Kidney (tissue), 2 donors: ENCODE results near the gene ABI1.

DNA sequence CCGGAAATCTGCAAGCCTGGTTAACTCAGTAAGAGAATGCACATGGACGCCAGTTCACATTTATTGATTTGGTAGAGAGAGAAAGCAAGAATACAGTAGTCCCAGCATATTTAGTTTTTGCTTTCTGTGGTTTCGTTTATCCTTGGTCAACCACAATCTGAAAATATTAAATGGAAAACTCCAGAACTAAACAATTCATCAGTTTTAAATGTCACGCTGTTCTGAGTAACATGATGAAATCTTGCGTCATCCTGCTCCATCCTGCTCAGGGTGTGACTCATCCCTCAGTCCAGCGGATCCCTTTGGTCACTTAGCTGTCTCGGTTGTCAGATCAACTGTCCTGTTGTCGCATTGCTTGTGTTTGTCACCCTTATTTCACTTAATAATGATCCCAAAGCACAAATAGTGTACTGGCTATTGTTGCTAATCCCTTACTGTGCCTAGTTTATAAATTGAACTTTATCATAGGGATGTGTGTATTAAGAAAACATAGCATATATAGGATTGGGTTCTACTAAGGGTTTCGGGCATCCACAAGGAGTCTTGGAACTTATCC, 73.5 kb downstream of the OTUD1 start:
- PRO-cap = no peak
- RRBS = no CpG with 5 or more reads among the region's 9 CpGs

- PRO-cap = no peak
- RRBS = no CpG with 5 or more reads among the region's 22 CpGs
These were observed 30.0 kb downstream of the KIAA1217 start for GRCh38 chr10:24238486-24239699.

GRCh38 chr10:24463528-24464083, 254.7 kb downstream of the KIAA1217 start:
- PRO-cap = no peak
- RRBS = no CpG with 5 or more reads among the region's 4 CpGs

DNA sequence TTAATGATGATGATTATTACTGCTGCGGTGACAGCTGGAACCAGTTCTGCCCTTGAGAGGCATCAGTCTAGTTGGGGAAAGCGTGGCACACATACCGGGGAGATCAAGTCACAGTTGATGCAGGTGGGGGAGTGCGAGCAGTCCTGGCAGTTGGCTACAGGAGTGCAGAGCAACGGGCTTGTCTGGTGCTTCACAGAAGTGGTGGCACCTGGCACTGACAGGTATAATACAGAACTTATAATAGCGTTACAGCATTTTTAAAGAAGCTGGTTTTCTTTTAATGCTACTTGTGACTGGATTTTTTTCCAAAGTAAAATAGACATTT, 172.9 kb downstream of the ARHGAP21 start:
- PRO-cap = no peak
- RRBS = no CpG with 5 or more reads among the region's 6 CpGs

- PRO-cap = no peak
- RRBS = no CpG with 5 or more reads among the region's 5 CpGs
These were observed 137.8 kb downstream of the ARHGAP21 start for GRCh38 chr10:24585773-24586397.

DNA sequence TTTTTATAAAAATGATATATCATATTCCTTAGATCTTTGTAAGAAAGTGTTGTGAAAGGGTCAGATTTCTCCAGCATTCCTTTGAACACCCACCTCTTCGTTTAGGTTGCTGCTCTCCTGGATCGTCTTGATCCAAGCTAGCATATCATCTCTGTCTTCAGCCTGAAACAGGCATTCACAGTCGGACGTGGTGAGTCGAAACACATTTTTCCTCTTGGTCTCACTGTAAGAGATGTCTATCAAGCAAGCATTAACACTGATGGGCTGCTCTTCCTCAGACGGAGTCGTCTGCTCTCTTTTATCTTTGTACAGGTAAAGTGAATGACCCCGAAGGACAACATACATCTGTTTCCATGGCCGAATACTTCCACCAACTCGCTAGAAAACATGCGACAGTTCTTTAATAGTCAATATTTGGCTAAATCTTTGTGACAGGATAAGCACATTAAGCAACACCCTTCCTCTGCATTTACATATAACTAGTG, 123.1 kb downstream of the ARHGAP21 start:
- PRO-cap = no peak
- RRBS = no CpG with 5 or more reads among the region's 11 CpGs

DNA sequence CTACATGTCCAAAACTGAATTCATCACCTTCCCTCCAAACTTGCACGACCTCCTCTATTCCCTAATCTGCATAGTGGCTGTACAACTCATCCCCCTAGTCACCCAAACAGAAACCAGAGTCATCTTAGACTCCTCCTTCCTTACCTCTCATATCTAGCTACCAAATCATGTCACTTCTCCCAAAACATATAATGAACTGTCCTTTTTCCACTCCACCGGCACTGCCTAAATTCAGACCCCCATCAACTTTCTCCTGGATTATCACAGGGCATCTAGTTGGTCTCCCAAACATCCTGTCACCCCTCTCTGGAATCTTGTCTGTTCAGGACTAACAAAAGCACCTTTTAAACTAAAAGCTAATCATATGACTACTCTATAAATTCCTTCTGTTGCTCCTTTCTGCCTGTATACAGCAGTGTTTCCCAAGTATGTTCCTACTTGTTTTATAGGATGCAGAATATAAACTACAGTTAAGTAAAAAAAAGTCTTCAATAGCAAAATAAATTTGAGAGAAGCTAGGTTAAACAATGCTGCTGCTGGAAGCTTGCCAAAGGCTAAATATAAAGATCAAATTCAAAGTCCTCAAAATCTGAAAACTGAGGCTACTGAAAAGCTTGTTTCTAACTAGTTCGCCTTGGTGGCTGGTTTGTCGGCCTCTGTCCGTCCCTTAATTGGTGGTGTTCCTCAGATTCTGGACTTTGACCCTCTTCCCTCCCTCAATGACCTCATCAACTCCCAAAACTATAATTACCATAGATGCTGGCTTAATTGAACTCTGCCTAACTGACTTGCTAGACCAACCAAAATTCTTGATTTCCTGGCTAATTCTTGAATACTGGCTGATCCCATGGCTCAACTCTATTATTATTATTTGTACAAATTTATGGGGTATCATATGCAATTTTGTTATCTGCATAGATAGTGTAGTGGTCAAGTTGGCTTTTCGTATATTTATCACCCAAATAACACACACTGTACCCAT, 15.8 kb downstream of the ARHGAP21 start:
- PRO-cap = no peak
- RRBS = no CpG with 5 or more reads among the region's 6 CpGs

DNA sequence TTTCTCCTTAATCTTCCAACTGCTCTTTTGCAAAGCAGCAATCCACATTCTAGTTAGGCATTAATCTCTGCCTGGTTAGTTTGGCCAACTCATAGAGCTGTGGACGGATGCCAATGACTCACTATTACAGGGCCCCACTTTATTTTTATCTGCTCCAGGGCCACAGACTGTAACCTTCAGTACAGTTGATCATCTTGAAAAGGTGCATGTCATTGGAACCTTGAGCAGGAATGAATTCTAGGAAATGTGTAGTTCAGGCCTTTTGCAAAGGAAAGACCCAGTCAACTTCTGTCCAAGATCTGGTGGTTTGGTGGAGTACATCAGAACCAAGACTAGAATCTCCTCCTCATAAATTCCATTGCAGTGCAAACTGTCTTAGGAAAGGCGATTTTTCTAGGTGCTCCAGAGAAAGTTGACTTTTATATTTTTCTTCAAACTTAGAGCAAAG, 50.2 kb downstream of the PRTFDC1 start:
- PRO-cap = no peak
- RRBS = no CpG with 5 or more reads among the region's 2 CpGs

DNA sequence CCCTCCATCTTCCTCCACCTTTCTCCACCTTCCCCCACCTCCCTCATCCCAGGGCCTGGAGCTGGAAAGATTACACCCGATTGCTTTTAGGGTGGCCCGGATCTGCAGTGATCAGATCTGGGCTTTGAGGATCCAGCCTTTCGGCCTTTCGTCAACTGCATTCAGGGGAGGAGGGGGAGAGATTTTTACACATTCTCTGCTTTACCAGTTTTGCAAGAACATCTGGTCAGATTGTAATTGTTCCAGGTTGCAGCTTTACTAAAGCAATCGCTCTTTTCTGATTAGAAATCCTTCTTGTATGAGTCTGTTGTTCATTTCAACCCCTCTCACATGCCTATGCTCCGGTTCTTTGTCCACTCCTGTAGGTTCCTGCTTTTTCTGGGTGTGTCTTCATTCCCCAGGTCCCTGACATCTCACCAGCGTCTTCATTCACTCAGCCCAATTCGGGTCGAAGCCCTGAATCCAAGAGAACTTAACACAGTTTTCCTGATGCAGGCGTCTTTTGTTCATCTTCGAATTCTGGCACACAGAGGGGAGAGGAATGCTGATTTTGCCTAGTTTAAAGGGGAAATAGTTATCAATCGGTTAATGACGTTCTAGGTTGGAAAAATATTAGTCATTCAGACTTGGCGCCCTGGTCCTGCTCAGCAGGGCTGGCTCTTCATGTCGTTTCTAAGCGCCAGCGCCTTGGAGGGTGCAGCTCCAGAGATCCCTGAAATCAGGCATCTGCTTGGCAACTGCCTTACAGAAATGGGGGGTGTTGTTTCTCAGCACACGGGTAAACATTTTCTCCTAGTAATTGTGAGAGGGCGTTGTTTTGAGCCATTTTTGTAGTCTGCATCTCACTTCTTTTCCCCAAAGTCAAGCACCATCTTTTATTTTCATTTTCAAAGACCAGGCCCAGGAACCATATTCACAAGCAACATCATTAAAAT, 1.1 kb upstream of the PRTFDC1 start:
- PRO-cap = unidirectional peak, minus-strand start at position 104 of the sequence
- RRBS = no CpG with 5 or more reads among the region's 19 CpGs

GRCh38 chr10:26249689-26250253, 33.2 kb downstream of the GAD2 start:
- PRO-cap = no peak
- RRBS = no CpG with 5 or more reads among the region's 8 CpGs

DNA sequence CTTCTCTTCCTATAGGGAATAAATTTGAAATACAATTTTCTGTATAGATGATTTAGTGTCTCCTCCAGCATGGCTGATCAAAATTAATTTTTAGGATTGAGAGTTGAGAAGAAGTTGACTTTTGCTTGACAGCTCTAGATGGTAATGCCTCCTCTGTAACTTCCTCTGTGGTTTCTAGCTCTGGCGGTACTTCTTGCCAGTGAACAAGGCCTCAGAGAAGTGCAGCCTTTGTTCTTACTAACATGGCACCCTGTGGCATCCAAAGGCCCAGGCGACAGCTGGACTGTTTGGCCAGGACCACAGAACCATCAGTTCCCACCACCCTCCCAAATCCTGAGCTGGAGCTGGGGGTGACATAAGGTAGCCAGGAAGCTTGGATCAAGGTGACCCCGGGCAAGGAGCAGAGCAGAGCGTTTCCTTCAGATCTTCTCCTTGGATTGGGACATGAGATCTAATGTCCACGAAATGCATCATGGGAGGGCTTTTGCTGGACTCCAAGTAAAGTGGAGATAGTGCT, 41.6 kb downstream of the APBB1IP start:
- PRO-cap = no peak
- RRBS = no CpG with 5 or more reads among the region's 5 CpGs

GRCh38 chr10:26480923-26481439, 42.8 kb downstream of the APBB1IP start:
- PRO-cap = no peak
- RRBS = no CpG with 5 or more reads among the region's 1 CpG

- PRO-cap = no peak
- RRBS = no CpG with 5 or more reads among the region's 7 CpGs
These were observed 48.1 kb downstream of the APBB1IP start for GRCh38 chr10:26486203-26486649.

- PRO-cap = no peak
- RRBS = no CpG with 5 or more reads among the region's 7 CpGs
These were observed 74.3 kb downstream of the APBB1IP start for GRCh38 chr10:26512403-26512836.

GRCh38 chr10:26696597-26697056, 874 bp upstream of the PDSS1 start:
- PRO-cap = no peak
- RRBS = 0% methylated on average over 1 of the region's 8 CpGs

DNA sequence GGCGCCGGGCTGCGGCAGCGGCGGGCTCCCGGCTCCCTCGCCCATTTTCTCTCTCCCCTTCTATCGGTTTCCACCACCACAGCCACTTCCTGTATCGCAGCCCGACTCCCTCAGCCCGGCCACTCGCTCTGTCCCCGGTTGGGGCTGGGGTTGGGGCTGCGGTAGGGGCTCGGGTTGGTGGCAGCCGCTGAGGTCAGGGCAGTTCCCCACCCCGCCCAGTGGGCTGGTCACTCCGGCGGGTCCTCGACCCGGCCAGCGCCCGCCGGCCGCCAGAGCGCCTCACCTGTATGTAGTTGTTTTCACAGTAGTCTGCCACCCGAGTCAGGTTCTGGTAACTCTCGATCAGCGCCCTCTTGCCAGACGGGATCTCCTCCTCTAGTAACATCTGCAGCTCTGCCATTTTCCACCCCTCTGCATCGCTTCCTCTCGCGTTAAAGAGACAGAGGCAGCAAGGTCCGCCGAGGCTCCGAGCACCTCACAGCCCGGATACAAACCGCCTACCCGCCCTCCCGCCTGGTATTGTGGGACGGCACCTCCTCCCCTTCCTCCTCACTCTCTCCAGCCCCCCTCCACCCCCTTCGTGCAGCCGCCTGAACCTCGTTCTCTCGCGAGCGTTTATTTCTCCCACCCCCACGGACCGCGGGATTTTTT, at the start of gene ABI1:
TSS of gene ABI1 (minus strand) at position 495 of the 651 bp plus-strand sequence.
- PRO-cap = bidirectional peak, plus-strand start at position 230 of the sequence, minus-strand start at position 146 of the sequence; unidirectional peak, minus-strand start at position 433 of the sequence
- RRBS = 2% methylated on average over 7 of the region's 50 CpGs

- PRO-cap = no peak
- RRBS = no CpG with 5 or more reads among the region's 18 CpGs
These were observed 83.6 kb upstream of the ABI1 start for GRCh38 chr10:26944223-26944864.

DNA sequence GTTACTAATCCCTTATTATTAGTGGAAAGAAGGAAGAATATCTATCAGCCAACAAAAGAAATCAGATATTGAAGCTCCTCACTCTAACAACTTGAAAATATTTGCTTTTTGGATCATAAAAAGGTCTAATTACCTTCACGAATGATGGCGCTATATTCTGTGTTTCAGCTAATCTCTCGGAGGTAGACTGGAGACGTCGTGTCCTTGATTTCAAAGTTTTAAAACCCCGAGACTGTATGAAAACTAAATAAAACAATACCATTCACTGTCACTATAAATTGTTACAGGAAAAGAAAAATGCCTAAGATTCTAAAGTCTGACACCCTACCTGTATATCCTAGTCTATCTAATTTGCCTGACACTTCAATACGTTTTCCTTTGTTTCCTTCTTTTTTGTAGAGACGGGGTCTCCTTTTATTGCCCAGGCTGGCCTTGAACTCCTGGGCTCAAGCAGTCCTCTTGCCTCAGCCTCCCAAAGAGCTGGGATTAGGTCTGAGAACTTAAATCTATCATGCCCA, 18.0 kb downstream of the YME1L1 start:
- PRO-cap = no peak
- RRBS = no CpG with 5 or more reads among the region's 8 CpGs

GRCh38 chr10:27702063-27702485, 43.5 kb downstream of the MKX start:
- PRO-cap = no peak
- RRBS = no CpG with 5 or more reads among the region's 3 CpGs

DNA sequence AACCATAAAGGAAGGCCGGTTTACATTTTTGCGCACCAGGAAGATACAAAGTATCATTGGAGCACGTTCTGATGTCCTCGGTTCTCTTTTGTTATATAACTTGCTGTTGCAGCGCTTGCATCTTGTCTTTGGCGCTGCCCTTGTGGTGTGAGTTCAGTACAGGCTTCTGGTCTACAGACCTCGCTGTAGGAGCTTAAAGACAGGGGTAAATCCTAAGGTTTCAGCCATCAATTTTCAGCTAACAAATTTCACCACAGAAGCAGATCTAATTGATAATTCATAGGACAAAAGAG, 1.5 kb upstream of the MKX start:
- PRO-cap = no peak
- RRBS = no CpG with 5 or more reads among the region's 7 CpGs